Bronchial epithelial cell (primary cell): ENCODE results near the genes PRSS53 and PYCARD.

DNA sequence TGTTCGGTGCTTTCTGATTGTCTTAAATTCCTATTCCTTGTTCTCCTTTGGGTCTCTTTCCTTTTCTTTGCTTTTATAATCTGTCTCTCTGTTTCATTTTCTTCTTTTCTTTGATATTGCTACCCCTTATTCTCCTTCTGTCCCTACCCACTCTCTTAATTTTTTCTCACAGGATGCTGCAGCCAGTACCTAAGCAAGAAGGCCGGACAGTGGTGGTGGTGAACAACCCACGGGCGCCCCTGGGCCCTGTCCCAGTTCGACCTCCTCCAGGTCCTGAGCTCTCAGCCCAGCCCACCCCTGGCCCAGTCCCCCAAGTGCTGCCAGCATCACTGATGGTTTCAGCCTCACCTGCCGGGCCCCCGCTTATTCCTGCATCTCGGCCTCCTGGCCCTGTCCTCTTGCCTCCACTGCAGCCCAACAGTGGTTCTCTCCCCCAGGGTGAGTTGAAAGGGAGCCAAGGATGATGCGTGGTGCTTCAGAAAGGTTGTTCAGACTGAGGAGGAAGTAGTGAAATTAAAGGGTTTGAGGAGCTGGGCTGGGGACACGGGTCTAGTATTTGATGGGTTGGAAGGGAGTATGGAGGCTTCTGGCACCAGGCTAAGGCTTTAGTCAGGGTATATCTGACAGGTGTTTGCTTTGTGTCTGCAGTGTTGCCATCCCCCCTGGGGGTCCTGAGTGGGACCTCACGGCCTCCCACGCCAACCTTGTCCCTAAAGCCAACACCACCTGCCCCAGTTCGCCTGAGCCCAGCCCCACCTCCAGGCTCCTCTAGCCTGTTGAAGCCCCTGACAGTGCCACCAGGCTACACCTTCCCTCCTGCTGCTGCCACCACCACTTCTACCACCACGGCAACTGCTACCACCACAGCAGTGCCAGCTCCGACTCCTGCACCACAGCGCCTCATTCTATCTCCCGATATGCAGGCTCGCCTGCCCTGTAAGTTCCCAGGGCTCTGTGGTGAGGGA, 19.6 kb upstream of the TMEM265 start:
- RRBS, 2 experiments: no CpG with 5 or more reads among the region's 18 CpGs

- RRBS, 2 experiments: no CpG with 5 or more reads among the region's 2 CpGs
Measured at GRCh38 chr16:30745148-30745458, 3.1 kb upstream of the PHKG2 start.

DNA sequence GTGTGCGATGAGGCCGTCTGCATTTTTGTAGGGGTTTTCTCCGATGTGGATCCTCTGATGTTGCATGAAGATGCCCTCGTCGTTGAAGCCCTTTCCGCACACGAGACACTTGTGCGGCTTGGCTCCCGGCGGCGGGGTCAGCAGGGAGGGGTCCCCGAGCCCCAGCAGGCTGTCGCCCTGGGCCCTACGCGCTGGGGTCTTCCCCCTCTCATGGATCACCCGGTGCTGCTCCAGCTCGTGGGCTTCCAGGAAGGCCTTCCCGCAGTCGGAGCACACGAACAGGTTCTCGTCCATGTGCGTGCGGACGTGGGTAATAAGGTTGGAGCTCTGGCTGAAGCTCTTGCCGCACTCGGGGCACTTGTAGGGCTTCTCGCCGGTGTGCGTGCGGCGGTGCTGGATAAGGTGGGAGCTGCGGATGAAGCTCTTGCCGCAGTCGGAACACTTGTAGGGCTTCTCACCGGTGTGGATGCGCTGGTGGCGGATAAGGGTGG, 4.5 kb downstream of the ZNF629 start:
- RRBS, 2 experiments: 95 to 98% methylated on average over 11 of the region's 37 CpGs

- RRBS, 2 experiments: no CpG with 5 or more reads among the region's 7 CpGs
Measured at GRCh38 chr16:30839207-30839997, 52.4 kb upstream of the ZNF629 start.

DNA sequence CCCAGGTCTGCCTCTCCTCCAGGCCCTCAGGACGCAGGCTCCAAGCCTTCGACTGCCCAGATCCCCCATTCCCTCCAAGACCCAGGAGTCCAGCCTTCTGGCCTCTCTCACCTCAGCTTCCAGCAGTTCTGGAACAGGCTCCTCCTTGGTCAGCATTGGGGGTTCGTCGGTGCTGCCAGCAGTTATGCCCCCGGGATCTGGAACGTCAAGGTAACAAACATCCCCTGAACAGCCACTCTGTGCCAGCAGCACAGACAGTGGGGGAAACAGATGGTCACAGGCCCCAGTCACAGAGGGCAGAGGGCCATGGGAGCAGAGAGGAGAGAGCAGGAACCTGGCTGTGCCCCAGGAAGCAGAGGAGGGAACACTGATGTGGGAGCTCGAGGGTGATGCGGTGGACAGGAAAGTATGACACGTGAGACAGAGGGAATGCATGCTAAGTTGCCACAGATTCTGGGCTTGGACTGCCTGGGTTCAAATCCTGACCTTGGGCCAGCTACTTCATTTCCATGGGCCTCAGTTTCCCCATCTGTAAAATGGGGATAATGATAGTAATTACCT, 5.0 kb downstream of the BCL7C start:
- RRBS, 2 experiments: no CpG with 5 or more reads among the region's 9 CpGs

- RRBS, 2 experiments: 2 to 3% methylated on average over 15 of the region's 54 CpGs
Measured at GRCh38 chr16:30922670-30923482, 496 bp upstream of the FBXL19 start.

DNA sequence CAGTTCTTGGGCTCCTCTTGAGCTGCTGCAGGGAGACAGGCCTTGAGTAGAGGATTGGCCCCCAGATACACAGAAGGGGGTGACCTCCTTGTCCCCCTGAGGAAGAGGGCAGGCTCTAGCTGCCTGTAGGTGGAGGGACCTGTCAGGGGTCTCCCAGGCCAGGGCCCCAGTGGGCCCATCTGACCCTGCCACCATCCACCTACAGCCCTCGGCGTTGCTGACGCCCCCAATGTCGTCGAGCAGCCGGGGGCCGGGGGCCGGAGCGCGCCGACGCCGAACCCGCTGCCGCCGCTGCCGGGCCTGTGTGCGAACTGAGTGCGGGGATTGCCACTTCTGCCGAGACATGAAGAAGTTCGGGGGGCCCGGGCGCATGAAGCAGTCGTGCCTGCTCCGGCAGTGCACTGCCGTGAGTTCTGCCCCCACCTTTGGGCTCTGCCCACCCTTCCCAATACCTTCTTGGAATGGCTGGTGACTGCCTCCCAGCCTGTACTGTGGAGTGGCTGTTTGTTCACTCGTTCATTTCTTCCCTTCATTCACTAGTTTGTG, 2.2 kb downstream of the FBXL19 start:
- RRBS, 2 experiments: 91 to 92% methylated on average over 12 of the region's 27 CpGs

DNA sequence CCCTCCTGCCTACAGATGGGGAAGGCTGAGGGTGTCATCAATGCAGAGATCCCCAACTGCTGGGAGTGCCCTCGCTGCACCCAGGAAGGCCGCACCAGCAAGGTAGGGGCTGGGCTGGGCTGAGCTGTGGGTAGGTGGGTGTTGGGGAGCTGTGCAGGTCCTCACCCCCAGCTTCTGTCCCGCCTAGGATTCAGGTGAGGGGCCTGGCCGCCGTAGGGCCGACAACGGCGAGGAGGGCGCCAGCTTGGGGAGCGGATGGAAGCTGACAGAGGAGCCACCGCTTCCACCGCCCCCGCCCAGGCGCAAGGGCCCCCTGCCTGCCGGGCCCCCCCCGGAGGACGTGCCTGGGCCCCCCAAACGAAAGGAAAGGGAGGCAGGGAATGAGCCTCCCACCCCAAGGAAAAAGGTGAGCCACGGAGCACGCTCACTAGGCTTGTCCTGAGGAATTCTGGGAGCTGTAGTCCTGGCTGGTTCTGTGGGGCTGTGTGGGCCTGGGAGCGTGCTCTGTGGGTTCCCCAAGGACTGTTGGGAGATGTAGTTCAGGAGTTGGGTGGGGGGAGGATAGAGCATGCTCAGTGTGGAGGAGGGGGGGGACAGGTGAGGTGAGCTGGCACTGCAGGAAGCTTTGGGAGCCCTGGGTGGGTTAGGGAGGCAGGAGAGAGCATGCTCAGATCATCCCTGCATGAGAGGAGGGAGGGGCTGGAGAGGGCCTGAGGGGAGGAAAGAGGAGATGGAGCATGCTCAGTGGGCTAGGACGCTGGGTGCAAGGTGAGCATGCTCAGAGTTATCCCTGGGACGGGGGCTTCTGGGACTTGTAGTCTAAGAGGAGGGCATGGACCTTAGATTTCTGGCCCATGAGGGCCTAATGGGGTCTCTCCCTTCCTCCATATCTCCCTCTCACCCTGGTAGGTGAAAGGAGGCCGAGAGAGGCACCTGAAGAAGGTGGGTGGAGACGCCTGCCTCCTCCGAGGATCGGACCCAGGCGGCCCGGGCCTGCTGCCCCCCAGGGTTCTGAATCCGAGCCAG, 4.5 kb downstream of the FBXL19 start:
- RRBS, 2 experiments: 62 to 78% methylated on average over 2 of the region's 30 CpGs

- RRBS, 2 experiments: no CpG with 5 or more reads among the region's 17 CpGs
Measured at GRCh38 chr16:30954365-30955428, 2.9 kb upstream of the SETD1A start.

DNA sequence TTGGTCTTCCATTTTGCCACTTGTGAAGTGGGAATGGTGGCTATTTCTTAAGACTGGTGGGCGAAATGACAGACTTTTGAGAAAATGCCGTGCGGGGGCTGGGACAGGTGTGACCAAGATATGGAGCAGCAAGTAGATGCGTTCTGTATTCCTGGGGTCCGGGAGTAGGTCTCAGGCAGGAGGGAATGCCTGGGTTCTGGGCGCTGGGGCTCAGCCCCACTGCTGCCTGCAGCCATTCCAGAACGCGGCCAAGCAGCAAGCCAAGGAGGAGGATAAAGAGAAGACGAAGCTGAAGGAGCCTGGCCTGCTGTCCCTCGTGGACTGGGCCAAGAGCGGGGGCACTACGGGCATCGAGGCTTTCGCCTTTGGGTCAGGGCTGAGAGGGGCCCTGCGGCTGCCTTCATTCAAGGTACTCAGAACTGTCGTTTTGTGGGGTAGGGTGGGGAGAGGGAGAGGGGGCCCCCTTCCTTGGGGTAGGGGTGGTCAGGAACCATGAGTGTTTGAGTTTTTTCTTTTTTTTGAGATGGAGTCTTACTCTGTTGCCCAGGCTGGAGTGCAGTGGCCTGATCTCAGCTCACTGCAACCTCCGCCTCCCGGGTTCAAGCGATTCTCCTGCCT, 9.2 kb downstream of the SETD1A start:
- RRBS, 2 experiments: no CpG with 5 or more reads among the region's 19 CpGs

DNA sequence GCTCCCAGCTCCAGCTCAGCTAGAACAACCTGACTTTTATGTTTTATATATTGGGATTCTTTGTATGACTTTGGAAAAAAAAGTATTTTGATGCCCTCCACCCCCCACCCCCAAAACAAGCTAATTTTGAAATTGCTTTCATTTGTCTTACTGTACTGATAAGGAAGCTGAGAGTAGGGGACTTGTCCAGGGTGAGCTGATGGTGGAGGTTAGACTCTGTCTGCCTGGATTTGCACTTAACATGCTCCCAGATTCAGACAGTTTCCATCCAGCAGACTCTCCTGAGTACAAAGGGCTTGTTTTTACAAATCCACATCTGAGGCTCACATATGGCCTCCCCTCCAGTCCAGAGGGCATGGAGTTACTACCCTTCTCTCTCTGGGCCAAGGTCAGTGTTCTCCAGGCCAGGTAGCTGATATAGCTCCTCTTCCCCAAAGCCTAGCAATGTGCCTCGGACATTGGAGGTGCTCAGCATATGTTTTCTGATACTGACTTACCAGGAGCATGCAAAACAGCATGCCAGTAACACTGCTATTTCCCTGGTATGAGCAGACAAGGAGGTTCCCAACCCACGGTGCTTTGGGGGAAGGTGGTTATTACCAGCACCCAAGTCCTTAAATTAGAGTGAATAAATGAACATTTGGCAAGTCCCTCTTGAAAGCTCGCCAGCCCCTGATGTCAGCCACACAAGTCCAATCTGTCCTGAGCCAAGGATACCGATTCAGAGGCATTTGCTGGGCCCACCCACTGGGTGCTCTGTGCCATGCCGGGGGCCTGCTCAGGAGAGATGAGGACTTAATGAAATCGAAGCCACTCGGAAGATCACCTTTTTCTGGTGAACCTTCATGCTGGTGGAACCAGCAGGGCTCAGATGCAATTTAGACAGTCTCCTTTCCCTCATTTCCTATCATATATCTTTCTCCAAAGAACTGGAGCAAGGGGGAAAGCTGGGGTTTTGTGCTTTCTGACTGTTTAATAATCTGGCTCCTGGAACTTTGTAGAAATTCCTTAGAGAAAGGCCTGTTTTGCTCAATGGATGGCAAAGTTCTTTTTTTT, 11.2 kb downstream of the STX1B start:
- RRBS, 2 experiments: no CpG with 5 or more reads among the region's 7 CpGs

DNA sequence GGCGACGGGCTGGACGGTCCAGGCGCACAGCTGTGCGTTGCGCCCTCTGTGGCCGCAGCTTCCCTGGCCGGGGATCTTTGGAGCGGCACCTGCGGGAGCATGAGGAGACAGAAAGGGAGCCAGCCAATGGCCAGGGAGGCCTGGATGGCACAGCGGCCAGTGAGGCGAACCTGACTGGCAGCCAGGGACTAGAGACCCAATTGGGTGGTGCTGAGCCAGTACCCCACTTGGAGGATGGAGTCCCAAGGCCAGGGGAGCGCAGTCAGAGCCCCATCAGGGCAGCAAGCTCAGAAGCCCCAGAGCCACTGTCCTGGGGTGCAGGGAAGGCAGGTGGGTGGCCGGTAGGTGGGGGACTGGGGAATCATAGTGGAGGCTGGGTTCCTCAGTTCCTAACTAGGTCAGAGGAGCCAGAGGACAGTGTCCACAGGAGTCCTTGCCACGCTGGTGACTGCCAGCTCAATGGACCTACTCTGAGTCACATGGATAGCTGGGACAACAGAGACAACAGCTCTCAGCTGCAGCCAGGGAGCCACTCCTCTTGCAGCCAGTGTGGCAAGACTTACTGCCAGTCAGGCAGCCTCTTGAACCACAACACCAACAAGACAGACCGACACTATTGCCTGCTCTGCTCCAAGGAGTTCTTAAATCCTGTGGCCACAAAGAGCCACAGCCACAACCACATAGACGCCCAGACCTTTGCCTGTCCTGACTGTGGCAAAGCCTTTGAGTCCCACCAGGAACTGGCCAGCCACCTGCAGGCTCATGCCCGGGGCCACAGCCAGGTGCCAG, 6.4 kb downstream of the ZNF646 start:
- RRBS, 2 experiments: 90 to 94% methylated on average over 1 of the region's 18 CpGs

DNA sequence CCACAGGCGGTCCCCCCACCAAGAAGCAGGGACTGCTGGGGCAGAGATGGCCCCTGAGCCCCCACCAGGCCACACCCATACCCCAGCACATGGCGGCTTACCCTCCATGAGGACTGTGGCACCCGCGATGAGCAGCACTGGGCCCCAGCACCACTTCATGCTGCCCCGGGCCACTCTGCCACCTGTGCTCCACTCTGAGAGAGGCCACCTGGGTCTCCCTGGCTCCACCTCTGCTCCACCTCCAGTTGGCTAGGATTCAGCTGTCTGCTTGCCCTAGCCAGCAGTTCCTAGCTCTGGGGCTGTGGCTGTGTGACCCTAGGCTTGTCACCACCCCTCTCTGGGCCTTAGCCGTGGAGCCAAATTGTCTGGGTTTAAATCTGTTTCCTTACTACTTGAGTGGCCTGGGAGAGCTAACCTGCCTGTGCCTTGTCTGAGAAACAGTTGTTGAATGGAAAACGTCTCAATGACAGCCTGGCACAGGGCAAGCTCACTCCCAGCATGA, at the start of gene PRSS53:
Gene PRSS53 (minus strand): TSS at position 293 of the 502 bp plus-strand sequence.
- RRBS, 2 experiments: no CpG with 5 or more reads among the region's 7 CpGs

GRCh38 chr16:31090755-31091407, 2.1 kb upstream of the PRSS53 start:
- RRBS, 2 experiments: no CpG with 5 or more reads among the region's 12 CpGs

- RRBS, 2 experiments: 5 to 15% methylated on average over 3 of the region's 22 CpGs
Measured at GRCh38 chr16:31130208-31131424, 4.9 kb downstream of the PRSS8 start.

DNA sequence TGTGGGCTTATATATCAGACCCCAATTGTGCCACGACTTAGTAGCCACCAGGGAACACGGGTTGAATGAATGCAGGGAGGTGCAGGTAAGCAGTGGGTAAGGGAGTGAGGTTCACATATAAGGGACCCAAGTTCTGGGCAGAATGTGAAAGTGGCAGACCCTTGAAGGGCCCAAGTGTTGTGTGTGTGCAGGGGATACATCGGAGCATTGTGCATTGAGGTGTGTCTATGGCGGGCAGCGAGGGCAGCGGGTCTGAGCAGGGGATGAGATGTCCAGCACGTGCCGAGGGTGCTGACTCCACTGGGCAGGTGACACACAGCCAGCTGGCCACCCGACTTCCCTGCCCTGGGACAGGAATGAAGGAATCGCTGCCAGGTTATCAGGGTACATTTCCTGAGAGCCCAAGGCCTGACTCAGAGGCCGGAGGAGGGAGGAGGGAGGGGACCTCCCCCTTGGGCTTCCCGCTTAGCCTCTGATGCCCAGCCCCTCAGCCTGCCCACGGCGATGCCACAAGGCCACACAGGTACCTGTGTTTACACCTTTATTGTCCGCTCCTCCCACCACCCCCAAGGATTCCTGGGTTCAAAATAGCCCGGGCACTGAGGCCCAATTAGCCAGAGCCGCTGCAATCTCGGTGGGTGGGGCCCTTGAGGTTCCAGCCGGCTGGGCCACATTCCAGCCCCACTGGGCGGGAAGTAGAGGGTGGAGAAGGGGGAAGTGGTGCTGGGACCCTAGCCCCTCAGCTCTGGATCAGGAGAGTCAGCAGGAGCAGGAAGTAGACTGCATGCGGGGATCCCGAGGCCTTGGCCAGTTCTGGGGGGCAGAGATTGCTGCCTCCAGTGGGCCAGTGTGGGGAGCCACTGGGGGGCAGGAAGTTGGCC, 3.1 kb upstream of the PRSS8 start:
- RRBS, 2 experiments: 2 to 3% methylated on average over 4 of the region's 22 CpGs

DNA sequence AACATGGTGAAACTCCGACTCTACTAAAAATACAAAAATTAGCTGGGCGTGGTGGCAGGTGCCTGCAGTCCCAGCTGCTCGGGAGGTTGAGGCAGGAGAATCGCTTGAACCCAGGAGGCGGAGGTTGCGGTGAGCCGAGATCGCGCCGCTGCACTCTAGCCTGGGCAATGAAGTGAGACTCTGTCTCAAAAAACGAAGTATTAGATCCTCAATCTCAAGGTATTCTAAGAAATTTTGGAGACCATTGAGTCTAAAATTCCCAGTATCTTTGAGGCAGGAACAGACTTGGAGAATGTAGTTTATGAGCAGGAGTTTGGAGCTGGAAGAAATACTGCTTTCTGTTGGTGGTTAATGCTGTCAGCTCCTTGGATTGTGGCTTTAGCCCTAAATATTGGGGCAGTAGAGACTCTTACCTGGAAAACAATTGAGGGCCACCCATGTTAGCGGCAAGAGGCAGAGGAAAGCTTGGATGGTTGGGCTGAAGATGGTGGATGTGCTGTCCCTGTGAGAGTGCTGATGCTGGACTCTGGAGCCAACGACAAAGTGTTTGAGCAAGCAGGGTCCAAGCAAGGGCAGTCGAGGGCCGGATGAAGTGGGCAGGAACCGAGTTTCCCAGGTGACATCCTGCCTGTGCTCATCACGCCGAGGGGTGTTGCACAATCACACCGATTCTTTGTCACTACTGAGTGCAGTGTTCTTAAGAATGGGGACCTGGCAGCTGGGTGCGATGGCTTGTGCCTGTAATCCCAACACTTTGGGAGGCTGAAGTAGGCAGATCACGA, 6.4 kb downstream of the PYCARD start:
- RRBS, 2 experiments: no CpG with 5 or more reads among the region's 21 CpGs

- RRBS, 2 experiments: 2% methylated on average over 24 of the region's 80 CpGs
Measured at GRCh38 chr16:31202015-31203059, at the start of gene PYCARD. Gene PYCARD (minus strand): TSS chr16:31202760.

DNA sequence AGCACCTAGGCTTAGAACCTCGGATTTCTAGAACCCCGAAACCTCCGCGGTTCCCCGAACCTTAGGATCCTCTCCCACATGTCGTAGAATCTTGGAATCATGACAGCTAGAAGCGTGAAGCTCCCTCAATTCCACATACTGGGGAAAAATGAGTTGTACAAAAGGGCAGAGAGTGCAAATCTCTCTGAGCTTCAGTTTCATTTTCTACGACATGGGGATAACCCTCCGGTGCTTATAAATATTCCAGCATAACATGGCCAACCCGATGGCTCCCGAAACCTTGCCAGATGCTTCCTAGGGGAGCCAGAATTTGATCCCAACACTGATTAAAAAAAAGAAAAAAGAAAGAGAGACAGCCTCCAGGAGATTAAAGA, 487 bp upstream of the PYCARD start:
- RRBS, 2 experiments: no CpG with 5 or more reads among the region's 11 CpGs

GRCh38 chr16:31352443-31352995, 2.5 kb upstream of the ITGAX start:
- RRBS, 2 experiments: 63 to 79% methylated on average over 4 to 5 of the region's 16 CpGs